Aortic smooth muscle cell (primary cell): ENCODE data around the gene ZC3H13.

GRCh38 chr13:46051731-46053085 lies at the start of gene ZC3H13:
TSS of gene ZC3H13 (minus strand) at chr13:46052746.
- RRBS, result under 1% methylated on average over 20 of the region's 65 CpGs

DNA sequence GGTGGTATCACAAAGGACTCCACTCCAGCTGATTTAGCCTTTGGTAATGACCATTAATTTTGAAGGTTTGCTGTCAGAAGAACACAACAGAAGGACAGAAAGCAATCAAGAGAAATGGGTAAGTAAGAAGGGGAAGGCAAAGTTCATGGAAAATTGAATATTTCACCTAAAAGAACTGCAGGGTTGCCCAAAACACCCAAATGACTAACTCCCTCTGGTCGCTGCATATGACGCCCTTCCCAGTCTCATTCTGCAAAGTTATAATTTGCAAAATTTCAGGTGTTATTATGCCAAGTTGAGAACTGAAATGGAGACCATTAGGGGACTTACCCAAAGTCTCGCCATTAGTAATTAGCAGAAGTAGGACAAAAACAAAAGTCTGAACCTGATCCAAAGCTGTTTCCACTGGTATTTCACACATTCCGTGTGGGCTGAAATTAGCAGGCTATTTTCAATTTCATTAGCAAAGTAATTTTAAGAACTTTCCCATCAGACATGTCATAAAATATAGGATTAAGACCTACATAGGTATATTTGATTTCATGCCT lies 6.9 kb downstream of the RUBCNL start:
- RRBS, result no CpG with 5 or more reads among the region's 4 CpGs

DNA sequence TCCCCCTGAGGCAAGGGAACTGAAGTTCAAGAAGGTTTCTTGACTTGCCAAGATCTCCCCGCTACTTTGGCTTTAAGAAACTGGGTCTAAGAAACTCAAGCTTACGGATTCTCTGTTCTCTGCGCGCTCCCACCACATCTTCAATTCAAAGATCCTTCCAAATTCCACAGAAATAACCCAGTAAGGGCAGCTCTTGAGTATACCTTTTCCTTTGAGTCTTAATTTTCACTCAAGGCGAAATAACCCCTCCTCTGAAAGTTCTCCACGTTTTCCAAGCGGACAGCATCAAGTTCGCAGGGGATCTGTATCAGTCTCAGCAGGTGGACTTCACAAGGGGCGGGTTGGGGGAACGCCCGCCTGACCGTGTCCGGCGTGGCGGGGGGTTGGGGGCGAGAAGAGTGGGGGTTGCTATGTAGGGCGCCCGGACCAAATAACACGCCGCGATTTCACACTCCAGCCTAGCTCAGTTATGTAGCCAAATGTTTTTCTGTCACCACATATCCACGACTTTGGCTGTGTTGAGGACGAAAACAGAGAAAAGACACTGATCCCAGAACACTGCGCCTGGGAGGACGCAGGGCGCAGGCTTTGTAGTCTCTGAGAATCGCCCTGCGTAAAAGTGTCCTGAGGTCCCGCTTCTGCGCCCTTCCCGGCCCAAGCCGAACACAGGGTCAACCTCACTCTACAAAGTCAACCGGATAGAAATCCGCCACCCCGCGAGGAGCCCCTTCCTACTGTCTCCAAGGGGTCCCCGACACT lies 660 bp downstream of the RUBCNL start:
- RRBS, result 7% methylated on average over 7 of the region's 37 CpGs

GRCh38 chr13:46620158-46620909 lies 67.4 kb downstream of the LRCH1 start:
- RRBS, result no CpG with 5 or more reads among the region's 4 CpGs

DNA sequence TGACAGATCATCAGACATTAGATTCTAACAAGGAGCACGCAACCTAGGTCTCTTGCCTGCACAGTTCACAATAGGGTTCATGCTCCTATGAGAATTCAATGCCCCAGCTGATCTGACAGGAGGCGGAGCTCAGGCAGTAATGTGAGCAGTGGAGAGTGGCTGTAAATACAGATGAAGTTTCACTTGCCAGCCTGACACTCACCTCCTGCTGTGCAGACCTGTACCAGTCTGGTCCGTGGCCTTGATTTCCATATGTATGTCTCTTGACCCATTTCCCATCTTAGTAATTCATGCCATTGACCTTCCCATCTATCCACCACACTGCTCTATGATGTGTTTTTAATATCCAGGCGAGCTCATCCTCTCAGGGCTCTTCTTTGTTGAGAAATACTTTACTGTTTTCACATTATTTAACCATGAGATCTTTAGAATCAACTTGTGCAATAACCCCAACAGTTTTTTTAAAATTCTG lies 95.2 kb downstream of the LRCH1 start:
- RRBS, result no CpG with 5 or more reads among the region's 4 CpGs

GRCh38 chr13:46751601-46752458 lies 45.1 kb downstream of the ESD start:
- RRBS, result no CpG with 5 or more reads among the region's 11 CpGs

- RRBS, result no CpG with 5 or more reads among the region's 20 CpGs
Measured at GRCh38 chr13:47110787-47111523, 214.1 kb upstream of the HTR2A start.

- RRBS, result no CpG with 5 or more reads among the region's 2 CpGs
Measured at GRCh38 chr13:48038605-48039165, 1.2 kb downstream of the NUDT15 start.

GRCh38 chr13:48057066-48057366 lies 19.5 kb downstream of the NUDT15 start:
- RRBS, result no CpG with 5 or more reads among the region's 13 CpGs

DNA sequence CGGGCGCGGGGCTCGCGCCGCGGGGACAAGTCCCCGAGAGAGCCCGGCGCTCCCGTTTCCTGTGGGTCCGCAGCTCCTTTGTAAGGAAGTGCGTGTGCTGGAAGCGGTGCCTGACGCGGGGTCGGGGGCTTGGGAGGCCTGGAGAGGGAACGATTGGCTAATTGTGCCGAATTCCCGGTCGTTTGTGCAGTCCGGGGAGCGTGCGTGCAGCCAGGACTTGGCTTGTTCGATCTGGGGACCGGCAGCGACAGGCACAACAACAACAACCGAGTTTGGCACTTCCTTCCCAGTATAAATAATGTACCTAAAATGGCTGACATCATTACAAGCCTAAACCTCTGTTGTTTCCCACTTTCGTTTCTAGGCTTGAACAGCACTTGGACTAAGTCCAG lies 556 bp downstream of the ITM2B start:
- RRBS, result 2% methylated on average over 11 of the region's 29 CpGs

DNA sequence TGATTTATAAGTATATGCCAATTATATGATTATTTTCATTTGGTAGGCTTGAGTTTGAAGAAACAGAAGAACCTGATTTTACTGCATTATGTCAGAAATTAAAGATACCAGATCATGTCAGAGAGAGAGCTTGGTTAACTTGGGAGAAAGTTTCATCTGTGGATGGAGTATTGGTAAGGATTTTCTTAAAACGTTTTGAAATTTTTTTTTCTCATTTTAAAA lies 3.6 kb downstream of the RB1 start:
- RRBS, result no CpG with 5 or more reads among the region's 1 CpG

- RRBS, result no CpG with 5 or more reads among the region's 1 CpG
Measured at GRCh38 chr13:48400729-48401323, 12.1 kb downstream of the LPAR6 start.

DNA sequence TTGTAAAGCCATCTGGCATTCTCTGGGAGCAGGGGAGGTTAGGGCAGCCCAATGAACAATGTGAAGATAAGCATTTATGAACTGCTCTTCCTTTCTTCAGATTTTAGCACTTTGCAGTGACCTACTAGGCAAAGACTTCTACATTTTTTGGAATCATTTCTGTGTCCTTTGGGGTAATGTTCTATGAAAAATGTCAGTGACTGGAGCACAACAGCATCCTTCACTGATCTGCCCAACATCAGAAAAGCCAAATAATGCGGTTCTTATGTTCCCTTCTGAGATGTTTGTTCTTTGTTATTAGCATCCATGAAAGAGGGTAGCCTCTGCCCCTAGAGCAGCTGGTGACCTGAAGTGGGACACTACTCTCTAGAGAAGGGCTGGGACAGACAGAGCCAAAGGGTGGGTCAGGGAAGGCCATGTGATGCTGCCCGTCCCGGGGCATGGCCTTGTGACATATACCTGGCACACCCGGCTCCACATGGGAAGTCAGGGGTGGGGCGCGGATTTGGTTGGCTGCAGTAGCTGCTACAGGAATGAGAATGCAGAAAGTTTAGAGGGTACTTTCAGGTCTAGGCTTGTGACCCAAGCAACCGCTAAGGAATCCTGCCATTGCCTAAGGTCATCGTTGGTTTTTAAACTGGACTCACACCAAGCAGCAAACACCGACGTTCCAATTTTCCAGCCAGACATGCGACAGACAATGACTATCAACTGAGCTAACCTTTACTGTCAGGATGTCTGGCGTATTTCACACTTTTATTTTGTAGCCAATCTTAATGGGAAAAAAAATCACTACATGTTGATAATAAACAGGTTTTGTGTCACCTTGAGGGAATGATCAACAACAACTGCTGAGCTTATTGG lies 26.0 kb downstream of the RCBTB2 start:
- RRBS, result no CpG with 5 or more reads among the region's 12 CpGs

DNA sequence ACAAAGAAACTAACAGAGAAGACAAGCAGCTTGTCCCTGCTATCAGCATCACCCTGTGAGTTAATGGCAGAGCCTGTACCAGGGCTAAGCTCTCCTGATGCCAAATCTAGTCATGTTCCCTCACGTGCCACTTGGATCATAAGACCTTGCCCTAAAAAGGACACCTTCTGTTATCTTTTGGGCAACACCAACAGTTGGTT lies 14.8 kb downstream of the RCBTB2 start:
- RRBS, result no CpG with 5 or more reads among the region's 1 CpG

GRCh38 chr13:48625912-48626404 lies 27.8 kb upstream of the CYSLTR2 start:
- RRBS, result no CpG with 5 or more reads among the region's 2 CpGs

DNA sequence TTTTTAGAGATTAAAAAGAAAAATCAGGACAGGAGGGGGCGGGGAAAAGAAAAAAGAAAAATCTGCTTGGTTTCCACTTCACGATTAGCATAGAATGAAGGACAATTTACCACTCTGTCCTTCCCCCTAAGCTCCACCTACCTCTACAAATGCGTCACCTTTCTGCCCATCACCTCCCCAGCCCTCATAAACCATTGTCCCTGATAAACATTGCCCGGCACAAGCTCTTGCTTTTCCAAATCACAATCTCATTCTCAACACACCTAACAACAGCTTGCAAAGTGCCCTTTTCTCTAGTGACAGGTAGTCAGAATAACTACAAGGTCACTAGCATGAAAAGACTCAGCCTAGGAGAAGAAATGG lies 116.5 kb upstream of the FNDC3A start:
- RRBS, result no CpG with 5 or more reads among the region's 4 CpGs

- RRBS, result no CpG with 5 or more reads among the region's 2 CpGs
Measured at GRCh38 chr13:48979082-48979592, 3.4 kb downstream of the FNDC3A start.

GRCh38 chr13:49097142-49097778 lies 121.5 kb downstream of the FNDC3A start:
- RRBS, result no CpG with 5 or more reads among the region's 2 CpGs

- RRBS, result no CpG with 5 or more reads among the region's 6 CpGs
Measured at GRCh38 chr13:49110446-49110919, 109.7 kb upstream of the MLNR start.